Left colon (tissue), 1 donor: ENCODE measurements around the gene NODAL.

DNA sequence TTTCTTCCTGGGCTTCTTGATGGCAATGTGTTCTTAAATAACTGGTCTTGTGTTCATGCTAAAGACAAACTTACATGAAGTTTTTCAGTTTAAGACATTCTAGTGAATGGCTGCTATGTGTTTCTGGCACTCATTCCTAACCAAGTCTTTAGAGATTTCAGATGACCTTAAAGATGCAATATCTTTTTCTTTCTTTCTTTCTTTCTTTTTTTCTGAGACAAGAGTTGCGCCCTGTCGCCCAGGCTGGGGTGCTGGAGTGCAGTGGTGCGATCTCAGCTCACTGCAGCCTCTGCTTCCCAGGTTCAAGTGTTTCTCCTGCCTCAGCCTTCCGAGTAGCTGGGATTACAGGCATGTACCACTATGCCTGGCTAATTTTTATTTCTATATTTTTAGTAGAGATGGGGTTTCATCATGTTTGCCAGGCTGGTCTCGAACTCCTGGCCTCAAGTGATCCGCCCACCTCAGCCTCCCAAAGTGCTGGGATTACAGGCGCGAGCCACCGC lies 15.4 kb downstream of the NODAL start:
- PRO-cap: no peak

DNA sequence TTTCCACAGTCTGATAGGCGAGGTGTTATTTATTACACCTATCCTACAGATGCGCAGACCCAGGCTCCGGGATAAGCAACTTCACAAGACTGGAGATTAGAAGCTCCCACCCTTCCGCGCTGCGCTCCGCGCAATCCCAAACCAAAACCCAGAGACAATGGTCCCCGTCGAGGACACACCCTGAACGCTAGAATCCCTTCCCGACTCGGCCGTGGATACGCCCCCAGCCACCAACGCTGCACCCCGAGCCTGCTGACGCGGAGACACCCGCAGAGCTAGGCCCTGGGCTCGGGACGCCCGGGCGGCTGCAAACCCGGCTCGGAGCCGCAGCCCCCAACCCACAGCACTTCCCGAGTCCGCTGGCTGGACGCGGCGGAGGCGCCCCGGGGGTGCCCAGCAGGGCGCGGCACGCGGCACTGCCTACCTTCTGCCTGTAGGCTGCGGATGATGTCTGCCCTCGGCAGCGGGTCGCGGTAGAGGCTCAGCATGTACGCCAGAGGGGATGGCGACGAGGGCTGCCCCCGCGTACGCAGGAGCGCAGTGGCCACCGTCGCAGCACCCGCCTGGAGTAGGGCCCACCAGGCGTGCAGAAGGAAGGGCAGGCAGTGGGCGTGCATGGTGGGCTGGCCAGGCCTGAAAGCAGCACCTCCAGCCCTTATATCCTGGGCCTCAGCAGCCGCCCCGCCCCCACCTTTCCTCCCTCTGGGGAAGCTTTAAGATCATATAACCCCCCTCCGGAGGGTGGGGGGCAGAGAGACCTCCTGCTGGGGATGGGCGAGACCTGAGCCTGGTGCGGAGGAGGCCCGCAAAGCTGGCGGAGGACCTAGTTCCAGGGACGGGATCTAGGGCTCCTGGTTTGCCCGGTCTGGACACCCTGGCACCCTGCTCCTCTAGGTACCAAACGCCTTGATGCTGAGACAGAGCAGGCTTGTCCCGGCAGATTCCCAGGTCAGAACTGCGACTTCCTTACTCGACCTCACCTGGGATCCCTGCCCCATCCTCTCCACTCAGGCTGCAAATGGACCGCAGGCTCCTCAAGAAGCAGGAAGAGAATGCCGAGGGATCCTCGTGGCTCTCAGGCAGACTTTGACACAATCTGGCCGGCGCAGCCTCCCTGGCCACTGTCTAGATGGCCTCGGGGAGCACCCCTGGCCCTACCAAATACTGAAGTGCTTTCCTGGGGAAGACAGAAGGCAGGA lies at the start of gene NODAL:
TSS of gene NODAL (minus strand) at position 631 of the 1,199 bp plus-strand sequence.
- PRO-cap: no peak

DNA sequence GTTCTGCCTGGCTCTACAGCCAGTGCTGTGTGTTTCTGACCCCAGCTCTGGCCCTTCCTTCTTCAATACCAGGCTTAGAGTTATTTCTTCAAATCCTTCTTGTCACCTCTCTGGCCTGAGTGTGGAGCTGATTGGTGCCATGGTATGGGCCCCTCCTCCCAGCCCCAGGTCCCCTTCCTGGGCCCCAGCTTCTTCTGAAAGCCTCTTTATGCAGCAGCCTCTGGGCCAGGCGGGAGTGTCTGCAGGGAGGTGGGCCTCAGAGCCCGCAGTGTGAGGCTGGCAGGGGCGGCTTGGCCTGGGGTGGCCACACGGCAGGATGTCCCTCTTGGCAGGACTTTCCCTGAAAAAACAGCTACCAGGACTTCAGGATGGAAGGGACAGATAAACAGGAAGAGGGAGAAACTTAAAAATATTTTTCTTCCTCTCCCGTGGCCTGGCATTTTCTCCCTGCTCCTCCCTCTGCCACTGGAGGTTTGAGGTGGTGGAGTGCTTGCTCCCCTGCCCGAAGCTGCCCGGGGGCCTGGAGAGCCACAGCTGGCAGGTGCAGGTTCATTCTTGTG lies 20.7 kb downstream of the PALD1 start:
- PRO-cap: no peak

- PRO-cap: no peak
Observed at GRCh38 chr10:70514860-70515514, 36.4 kb downstream of the PALD1 start.

GRCh38 chr10:70573620-70574148 lies 28.9 kb downstream of the PRF1 start:
- PRO-cap: no peak

DNA sequence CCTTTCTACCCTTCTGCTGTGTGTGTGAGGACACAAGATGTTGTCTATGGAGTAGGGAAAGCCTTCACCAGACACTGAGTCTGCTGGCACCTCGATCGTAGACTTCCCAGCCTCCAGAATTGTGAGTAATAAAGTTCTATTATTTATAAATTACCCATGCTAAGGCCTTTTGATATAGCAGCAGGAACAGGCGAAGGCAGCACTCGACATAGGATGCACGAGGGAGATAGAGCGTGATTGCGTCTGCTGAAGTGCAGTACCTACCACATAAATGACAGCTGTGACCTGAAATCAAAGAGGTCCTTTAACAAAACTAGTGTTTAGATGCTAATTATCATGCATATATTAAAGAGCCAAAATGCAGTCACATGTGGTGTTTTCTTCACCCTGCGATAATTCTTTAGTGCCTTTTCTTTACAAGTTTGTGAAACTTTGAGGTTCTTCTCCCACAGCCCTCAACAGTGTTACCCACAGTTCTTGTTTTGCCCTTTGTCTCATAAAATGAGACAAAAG lies 7.8 kb upstream of the PRF1 start:
- PRO-cap: no peak

- PRO-cap: no peak
Observed at GRCh38 chr10:70774878-70775482, 10.2 kb downstream of the TBATA start.

DNA sequence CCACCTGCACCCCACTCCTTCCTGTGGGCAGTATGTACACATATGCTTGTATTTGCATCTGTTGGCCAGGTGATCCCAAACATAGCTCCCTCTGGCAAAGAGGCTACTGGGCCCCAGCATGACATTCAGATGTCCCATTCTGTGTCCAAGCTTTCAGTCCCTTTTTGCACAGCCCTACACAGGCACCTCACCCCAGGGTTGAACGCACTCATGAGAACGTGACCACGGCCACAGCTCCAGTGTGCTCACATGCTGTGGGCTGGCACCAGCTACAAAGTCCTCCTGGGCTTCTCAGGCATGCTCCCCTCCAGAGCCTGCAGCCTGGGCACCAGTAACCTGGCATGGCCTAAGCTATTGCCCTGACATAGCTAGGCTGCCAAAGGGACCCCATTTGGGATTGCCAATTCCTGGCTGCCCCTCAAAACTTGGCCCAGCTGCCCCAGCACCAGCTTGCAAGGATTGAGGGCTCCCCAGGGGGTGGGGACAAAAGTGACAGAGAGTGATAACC lies 36.6 kb downstream of the UNC5B start:
- PRO-cap: no peak

- PRO-cap: no peak
Observed at GRCh38 chr10:71254879-71256024, 42.9 kb downstream of the UNC5B start.

DNA sequence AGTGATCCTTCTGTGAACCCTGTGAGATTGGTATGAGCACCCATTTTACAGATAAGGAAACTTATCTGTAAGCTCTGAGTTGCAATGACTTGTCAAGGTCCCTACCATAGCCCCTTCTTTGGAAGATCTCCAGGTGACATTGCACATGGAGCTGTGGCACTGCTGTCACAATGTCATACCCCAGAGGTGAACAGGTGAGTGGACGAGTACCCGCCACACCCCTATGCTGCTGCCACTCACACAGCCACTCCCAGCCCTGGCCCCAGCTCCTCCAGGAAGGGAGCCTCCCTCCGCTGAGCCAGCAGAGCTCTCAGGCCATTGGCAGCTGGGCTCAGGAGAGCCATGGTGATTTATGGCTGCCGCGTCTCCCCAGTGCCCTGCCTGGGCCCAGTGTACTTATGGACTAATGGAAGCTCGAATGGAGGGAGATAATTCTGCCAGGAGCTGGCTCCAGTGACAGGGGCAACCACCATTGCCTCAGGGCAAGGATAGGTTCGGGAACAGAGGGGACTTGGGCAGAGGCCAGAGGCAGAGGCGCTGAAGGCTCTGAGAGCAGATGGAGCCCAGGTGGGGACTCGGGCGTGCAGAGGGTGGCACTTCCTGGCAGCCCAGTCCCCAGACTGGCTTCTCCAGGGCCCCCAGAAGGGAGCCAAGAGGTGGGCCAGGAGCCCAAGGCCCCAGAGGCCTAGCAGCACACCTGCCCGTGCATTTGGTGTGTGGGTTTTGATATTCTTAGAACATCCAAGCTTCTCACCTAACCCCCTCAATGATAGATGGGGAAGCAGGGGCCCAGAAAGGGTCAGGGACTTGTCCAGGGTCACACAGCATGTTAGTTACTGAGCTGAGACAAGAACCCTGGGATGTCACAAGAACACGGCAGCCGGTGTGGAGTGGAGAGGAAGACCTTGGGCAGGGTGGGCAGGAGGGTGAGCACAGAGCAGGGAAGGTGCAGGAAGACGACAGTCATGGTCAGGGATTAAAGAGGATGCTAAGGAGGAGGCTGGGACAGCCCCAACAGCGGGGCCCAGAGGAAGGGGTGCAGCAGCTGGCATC lies 44.0 kb downstream of the UNC5B start:
- PRO-cap: bidirectional peak, plus-strand start at position 318 of the sequence, minus-strand start at position 120 of the sequence; unidirectional peak, plus-strand start at position 555 of the sequence

GRCh38 chr10:71261909-71262474 lies 49.6 kb downstream of the UNC5B start:
- PRO-cap: unidirectional peak, minus-strand start at chr10:71262081; unidirectional peak, minus-strand start at chr10:71262118

- PRO-cap: no peak
Observed at GRCh38 chr10:71397316-71397806, 641 bp downstream of the CDH23 start.

DNA sequence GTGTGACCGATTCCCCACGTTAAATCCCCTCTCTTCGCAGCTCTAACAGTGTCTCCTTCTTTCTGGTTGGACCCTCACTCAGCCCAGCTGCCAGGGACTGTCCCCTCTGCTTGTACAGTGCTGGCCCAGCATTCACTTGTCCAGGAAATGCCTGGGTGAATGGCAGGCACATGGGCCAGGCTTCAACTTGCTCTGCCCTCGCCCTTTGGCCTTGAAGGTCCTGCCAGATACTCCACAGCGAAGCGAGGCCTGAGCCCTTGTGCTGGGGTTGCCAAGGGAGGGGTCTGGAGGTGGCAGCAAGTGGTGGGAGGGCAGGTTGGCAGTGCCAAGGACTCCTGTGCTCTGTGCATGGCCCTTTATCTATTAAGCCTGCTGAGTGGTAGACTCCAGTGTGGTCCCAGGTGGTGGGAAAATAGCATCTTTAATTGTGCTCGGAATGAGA lies 75.7 kb downstream of the CDH23 start:
- PRO-cap: no peak

GRCh38 chr10:71726808-71727190 lies 7.2 kb upstream of the C10orf105 start:
- PRO-cap: no peak

DNA sequence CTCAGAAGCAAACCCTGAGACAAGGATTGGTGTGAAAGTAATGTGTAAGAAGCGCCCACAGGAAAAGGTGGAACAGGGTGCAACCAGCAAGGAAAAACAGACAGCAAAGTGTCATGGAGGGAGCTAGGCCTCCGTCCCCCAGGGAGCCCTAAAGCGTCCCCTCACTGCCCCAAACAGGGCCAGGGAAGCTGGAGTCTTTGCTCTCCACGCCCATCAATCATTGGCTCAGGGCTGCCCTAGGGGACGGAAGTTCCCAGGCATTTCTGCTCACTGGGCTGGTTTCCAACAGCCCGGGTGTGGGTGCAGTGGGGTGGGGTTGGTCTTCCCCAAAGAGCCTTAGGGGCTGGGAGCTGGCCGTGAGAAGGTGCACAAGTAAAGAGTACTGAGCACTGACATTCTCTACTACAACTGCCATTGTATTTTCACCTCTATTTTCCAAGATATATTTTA lies 9.7 kb upstream of the C10orf105 start:
- PRO-cap: bidirectional peak, plus-strand start at position 350 of the sequence, minus-strand start at position 174 of the sequence

DNA sequence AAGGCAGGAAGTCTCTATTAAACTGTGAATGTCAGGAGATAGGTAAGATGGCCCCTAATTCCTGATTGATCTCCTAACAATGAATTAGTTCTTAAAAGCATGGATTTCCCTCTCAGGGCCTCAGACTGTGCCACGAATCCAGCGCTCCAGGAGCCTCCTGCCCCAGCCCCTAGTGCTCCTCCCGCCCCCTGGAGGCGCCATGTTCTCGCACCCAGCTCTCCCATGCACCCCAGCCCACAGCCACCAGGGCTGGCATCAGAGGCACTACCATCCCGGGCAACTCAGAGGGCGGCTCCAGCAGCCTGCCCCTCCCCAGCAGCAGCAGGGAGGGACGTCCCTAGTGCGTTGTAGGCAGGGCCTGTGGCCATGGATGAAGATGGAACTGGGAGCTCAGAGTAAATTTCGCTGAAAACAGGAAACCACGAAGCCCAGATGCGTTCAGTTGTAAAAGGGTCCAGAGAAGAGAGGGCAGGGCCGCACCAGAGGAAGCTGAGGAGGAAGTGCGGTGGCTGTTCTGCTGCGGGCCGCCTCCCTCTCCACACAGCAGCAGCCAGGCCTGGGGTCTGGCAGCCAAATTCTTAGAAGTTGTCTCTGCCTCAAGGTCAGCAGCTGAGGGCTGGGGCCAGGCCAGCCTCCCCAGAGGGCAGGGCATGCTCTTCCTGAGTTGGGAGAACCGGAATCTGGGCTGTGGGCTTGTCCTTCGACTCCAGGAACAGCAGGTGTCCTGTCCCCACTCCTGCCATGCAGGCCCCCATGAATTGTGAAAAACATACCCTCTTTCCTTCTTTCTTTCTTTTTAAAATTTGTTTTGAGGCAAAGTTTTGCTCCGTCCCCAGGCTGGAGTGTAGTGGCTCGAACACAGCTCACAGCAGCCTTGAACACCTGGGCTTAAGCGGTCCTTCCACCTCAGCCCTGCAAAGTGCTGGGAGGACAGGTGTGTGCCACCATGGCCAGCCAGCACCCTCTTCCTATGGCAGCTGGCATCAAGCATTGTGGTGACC lies 24.5 kb downstream of the VSIR start:
- PRO-cap: bidirectional peak, plus-strand start at position 435 of the sequence, minus-strand start at position 155 of the sequence; bidirectional peak, plus-strand start at position 588 of the sequence, minus-strand start at position 553 of the sequence

GRCh38 chr10:71754663-71755004 lies 18.7 kb downstream of the VSIR start:
- PRO-cap: no peak

DNA sequence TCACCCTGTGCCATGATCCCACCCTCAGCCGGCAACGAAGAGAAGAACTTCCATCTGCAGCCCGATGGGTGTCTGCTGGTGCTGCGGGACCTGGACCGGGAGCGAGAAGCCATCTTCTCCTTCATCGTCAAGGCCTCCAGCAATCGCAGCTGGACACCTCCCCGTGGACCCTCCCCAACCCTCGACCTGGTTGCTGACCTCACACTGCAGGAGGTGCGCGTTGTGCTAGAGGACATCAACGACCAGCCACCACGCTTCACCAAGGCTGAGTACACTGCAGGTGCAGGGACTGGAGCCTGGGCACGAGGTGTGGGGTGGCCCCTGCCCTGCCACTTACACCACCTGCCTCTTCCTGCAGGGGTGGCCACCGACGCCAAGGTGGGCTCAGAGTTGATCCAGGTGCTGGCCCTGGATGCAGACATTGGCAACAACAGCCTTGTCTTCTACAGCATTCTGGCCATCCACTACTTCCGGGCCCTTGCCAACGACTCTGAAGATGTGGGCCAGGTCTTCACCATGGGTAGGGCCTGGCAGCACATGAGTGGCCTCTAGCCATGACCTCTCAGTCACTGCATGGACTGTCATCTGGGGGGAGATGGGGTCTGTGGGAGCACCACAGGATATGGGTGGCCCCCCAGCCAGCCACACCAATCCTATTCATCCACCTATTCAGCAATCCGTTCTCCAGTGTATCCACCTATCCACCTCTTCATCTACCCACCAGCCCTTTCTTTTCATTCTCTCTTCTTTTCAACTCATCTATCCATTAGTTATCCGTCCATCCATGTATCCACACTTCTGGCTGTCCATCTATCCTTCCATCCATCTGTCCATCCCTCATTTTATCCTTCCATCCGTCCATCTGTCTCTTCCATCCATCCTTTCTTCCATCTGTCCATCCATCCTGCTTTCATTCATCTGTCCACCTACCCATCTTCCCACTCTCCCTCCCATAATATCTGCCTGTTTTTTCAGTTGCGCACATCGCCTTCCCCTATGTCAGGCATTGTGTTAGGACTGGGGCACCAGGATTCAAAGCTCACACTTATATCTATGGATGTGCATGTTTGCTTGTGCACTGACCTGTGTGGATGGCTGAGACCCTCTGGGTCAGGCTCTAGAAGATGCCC lies 34.5 kb upstream of the VSIR start:
- PRO-cap: no peak

DNA sequence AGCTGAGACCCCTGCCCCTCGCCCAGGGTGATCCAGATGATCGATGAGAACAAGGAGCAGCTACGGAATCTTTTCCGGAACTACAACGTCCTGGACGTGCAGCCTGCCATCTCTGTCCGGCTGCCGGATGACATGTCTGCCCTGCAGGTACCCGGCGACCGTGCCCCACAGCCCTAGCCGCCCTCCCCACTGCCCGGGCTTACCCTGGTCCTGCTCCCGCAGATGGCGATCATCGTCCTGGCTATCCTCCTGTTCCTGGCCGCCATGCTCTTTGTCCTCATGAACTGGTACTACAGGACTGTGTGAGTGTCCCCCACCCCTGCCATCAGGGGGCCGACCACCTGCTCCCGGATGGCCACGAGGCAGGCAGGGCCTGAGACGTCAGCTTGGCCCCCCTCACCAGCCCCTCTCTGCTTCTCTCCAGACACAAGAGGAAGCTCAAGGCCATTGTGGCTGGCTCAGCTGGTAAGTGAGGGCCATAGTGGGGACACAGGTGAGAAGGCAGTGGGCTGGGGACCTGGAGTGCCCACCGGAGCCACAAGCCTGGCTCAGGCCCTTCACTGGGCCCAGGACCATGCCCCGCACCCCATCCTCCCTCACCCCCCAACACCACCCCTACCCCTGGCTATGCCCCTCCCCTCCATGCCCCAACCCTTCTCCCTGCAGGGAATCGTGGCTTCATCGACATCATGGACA lies 38.1 kb upstream of the VSIR start:
- PRO-cap: no peak

GRCh38 chr10:71818283-71819433 lies 32.4 kb downstream of the PSAP start:
- PRO-cap: no peak